ENCODE measurements around a stretch of chr1.

DNA sequence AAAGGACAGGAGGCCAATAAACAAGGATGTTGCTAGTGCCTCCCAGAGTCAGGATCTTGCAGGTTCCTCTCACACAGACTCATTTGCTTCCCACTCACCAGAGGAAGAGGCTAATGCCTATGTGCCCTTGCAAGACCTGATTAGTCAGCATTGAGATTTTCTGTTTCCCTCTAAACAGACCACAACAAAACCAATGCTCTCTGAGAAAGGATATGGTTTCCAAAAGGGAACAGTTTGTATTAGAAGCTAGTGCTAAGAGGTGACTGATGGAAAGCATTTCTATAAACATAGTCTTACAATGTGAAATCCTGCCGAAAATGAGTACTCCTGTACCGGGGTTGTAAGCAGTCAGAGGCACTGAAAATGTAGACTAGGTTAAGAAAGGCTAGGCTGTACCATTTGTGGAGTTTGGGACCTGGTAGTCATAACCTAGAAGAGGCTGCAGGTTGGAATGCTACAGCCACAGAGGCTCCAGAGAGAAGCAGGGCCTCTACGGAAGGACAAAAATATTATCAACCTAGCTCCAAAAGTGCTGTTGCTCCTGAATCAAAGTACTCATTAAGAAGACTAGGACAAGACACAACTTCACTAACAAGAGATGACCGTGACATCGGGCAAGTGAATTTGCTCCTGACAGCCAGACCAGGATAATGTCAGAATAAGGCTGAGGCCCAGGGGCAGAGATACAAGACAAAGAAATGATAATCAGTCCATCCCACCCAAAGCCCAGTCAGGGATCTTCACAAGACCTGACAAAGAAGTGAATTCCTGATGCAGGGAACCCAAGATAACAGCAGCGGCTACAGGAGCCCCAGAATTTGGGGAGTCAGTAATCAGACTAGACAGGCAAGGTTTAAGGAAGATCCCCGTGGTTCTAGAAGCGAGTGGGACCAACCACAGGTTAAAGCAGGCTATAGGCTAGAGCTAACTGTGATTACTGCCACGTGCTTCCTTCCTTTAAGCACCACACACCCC, 85.3 kb downstream of the NRDC start:
- RRBS: no CpG with 5 or more reads among the region's 9 CpGs

DNA sequence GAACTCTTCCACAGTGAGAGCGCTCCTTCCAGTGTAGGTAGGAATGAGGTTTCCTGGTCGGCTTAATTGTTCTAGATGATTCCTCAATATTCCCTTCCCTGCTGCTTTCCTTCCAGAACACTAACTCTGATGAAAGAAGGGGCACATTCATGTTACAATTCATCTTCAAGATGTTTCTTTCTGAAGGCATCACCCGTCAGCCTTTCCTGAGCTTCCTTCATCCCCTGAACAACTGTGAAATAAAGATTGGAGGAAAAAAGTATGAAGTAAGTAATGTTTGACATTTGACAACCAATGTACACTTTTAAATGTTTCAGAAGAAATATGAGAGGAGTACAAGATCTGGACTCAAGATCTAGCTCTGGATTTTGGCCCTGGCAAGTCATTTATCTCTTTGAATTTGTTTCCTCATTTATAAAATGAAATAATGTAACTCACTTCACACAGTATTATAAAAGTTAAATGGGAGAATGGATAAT, 12.8 kb downstream of the KTI12 start:
- RRBS: no CpG with 5 or more reads among the region's 3 CpGs

DNA sequence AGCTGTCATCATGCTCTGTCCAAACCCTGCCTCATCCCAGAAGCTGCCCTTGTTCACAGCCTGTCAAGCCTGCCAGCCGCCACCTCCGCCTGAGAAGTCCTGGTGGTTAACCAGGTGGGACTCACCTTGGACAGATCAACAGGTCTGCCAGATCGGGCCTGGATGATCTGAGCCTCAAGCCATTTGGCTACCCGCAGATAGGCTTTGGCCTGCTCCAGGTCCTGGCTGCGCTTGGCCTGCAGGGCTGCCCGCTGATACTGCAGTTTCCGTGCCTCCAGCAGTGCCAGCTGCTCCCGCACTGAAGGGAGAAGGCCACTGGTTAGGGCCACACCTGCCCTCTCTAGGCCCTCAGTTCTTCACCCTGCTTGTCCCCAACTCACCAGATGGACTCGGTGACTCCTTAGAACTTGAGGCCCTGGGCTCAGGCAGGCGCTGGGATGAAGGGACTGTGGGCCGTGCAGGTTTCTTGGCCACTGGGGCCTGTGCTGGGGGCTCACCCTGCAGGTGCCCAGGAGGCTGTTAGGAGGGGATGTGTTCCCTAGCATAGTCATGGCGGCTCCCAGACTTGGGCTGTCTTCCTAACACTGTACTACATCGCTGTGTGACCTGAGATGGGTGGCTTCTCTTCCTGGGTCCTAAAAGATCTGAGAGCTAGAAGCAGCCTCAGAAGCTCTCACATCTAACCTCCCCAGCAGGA, 8.5 kb downstream of the CC2D1B start:
- RRBS: no CpG with 5 or more reads among the region's 13 CpGs

- RRBS: no CpG with 5 or more reads among the region's 4 CpGs
These were observed 1.0 kb downstream of the CC2D1B start for GRCh38 chr1:52365053-52365316.

GRCh38 chr1:52403482-52404269, 547 bp downstream of the ORC1 start:
- RRBS: 7% methylated on average over 1 of the region's 27 CpGs

- RRBS: no CpG with 5 or more reads among the region's 5 CpGs
These were observed 1.1 kb downstream of the PRPF38A start for GRCh38 chr1:52405484-52405861.

GRCh38 chr1:52507135-52507680, 45.7 kb downstream of the TUT4 start:
- RRBS: no CpG with 5 or more reads among the region's 3 CpGs

DNA sequence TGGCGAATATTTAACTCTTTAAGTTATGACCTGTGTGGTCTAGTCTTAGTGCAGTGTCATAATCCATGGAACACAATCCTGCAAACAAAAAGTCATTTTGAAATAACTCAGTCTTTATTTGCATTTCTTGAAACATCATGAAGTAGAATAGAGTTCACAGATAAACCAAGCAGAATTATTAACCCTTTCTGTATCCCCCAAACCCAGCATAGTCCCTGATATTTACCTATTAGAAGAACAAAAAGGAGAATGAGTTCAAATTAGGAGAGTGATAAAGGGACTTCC, 19.9 kb downstream of the ZYG11B start:
- RRBS: no CpG with 5 or more reads among the region's 1 CpG

- RRBS: no CpG with 5 or more reads among the region's 10 CpGs
These were observed 4.4 kb downstream of the ECHDC2 start for GRCh38 chr1:52917011-52917649.

- RRBS: no CpG with 5 or more reads among the region's 9 CpGs
These were observed 2.0 kb downstream of the ECHDC2 start for GRCh38 chr1:52919150-52920382.

GRCh38 chr1:52995602-52996133, 66.3 kb upstream of the PODN start:
- RRBS: no CpG with 5 or more reads among the region's 9 CpGs

- RRBS: no CpG with 5 or more reads among the region's 5 CpGs
These were observed 14.0 kb upstream of the PODN start for GRCh38 chr1:53047839-53048528.

- RRBS: no CpG with 5 or more reads among the region's 12 CpGs
These were observed 8.2 kb upstream of the PODN start for GRCh38 chr1:53053475-53054451.

DNA sequence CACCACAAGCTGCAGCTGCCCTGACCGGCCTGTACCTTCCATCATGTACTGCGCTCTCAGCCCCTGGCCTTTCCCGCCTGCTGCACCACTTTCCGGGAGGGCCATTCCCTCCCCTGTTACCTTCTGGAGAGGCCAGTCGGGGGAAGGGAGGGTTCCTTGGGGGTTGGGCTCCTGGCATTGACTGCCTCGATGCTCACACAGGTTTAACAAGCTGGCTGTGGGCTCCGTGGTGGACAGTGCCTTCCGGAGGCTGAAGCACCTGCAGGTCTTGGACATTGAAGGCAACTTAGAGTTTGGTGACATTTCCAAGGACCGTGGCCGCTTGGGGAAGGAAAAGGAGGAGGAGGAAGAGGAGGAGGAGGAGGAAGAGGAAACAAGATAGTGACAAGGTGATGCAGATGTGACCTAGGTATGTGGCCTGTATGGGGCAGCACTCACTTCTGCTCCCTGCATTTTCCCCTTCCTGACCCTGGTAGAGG, 19.8 kb downstream of the PODN start:
- RRBS: 86% methylated on average over 4 of the region's 10 CpGs

DNA sequence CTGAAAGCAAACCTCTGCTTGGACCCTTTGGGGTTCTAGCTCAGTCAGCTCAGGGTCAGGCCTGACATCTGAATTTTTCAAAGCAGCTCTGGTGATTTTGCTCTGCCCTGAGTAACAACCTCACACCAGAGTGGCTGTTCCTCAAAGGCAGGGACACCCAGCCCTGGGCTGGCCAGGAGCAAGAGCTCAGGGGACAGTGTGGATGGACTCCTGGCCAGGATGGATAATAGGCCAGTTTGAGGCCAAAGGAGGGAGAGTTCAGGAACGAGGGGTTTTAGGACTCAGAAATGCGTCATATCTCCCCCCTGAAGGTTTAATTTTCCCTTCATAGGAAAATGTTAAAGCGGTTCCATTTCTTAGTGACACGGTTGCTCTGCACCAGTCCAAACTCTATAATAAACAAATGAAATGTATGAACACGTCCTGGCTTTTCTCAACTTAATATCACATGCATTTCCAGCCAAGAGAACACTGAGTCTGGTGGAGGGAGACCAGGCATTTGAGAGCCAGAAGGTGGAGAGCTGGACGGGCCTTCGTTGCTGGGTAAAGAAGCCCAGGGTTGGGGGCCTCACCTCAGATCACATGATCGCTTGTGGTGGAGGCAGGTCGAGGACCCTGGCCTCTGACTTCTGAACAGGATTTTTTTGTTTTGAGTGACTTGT, 11.6 kb downstream of the SLC1A7 start:
- RRBS: no CpG with 5 or more reads among the region's 9 CpGs

DNA sequence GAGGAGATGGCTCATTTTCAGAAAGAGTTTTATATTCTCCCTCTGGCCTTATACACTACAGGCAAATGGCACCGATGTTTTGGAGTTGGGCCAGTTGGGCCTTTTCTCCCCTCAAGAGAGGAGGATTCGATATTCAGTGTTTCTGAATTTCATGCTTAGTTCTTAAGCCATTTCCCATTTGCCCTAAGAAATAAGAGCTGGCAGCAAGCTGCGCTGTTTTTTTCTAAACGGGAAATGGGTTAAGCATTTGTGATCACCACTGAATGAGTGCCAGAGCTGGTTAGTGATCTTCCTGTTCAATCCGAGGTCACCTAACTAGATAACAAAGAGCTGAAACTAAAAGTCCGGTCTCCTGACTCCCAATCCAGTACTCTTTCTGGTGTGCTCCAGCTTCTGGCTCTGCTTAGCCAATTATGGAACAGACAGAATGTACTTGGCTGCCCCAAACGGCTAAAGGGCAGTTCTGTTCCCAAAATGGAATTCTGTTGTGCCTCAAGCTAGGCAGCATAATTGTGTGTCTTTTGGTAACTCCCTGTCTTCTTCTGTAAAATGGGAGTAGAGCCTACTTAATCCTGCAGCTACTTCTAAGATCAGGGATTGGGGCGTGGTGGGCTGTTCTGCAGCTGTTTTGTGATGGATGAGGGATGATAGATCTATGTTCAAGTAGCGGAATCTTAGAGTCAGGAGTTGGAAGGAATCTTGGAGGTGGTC, 1.1 kb upstream of the CPT2 start:
- RRBS: no CpG with 5 or more reads among the region's 9 CpGs

DNA sequence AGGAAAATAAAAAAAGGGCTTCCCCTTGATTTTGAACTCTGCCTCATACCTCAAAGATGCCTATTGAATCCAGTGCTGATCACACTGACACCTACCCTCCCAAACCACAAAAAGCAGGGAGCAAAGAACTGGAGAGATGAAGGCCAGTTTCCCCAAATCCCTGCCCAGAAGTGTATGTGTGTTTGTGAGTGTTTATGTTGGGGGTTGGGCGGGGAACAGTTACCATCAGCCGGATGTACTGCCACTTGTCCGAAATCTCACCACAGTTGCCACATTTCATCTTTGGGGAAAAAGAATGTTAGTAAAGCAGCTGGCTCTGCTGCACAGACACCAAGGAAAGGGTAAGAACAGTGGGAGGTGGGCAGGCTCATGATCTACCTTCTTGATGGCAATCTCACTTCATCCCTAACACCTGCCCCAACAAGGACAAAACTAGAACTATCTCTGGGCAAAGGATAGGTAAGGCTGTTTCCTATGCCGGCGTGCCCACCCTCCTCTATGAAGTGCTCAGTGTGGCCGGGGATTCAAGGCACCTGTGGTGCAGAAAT, 1.7 kb downstream of the CZIB start:
- RRBS: no CpG with 5 or more reads among the region's 6 CpGs

DNA sequence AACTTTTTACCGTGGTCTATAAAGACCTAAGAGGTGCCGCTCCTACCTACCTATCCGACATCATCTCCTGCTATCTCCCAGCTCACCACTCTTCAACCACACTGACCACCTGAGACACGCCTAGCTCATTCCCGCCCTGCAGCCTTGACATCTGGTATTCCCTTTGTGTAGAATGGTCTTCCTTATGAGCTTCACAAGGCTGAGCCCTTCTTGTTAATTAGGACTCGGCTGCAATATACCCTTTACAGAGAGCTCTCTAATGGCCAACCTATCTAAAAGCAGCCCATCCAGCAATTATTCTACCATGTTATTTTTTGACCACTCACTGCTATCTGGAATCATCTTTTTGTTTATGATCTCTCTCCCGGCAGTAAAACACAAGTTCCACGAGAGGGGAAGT, 609 bp downstream of the MAGOH start:
- RRBS: no CpG with 5 or more reads among the region's 8 CpGs

- RRBS: 3% methylated on average over 24 of the region's 36 CpGs
These were observed 1.9 kb downstream of the LRP8 start for GRCh38 chr1:53325920-53326386.

All from epidermal melanocyte (primary cell).